Caco-2 (cell line): ENCODE measurements around the gene NHSL1.

GRCh38 chr6:136640498-136641009, 90.3 kb upstream of the MAP7 start:
- PRO-cap: no peak
- RRBS: no CpG with 5 or more reads among the region's 2 CpGs

GRCh38 chr6:136646978-136648005, 97.1 kb upstream of the MAP7 start:
- PRO-cap: no peak
- RRBS: no CpG with 5 or more reads among the region's 12 CpGs

GRCh38 chr6:136755180-136755422, 37.2 kb downstream of the MAP3K5 start:
- PRO-cap: no peak
- RRBS: no CpG with 5 or more reads among the region's 2 CpGs

- PRO-cap: no peak
- RRBS: no CpG with 5 or more reads among the region's 9 CpGs
Measured at GRCh38 chr6:136783588-136784306, 8.5 kb downstream of the MAP3K5 start.

GRCh38 chr6:136822652-136823290, 379 bp downstream of the PEX7 start:
- PRO-cap: bidirectional peak, plus-strand start at chr6:136822963, minus-strand start at chr6:136822783
- RRBS: 2% methylated on average over 30 of the region's 72 CpGs

DNA sequence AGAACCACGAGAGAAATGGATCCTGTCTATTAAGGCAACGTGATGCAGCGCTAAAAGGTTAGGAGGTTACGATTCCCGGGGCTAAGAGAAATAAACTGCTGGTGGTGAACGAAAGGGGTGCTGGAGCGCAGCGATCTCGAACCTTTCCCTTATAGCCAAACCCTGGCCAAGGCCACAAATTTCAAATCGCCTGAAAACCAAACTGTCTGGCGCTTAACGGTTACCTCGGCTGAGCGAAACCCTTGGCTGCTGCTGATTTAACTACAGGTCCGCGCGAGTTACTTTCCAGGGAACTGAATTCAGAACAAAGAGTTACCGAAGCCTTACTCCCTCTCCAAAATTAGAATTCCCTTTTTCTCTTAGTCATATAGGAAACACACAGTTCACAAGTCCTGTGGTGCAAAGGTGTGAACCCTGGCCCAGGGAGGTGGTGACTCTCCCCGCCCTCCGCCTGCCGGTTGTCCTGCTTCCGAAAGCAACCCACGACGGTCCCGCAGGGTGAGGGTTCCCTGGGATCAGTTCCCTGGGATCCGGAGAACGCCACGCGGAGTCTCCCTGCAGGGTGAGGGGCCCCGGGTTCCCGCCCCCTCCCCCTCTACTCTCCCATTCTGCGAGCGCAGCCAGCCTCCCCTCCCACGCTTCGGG, 1.2 kb upstream of the SLC35D3 start:
- PRO-cap: no peak
- RRBS: 4% methylated on average over 9 of the region's 35 CpGs

DNA sequence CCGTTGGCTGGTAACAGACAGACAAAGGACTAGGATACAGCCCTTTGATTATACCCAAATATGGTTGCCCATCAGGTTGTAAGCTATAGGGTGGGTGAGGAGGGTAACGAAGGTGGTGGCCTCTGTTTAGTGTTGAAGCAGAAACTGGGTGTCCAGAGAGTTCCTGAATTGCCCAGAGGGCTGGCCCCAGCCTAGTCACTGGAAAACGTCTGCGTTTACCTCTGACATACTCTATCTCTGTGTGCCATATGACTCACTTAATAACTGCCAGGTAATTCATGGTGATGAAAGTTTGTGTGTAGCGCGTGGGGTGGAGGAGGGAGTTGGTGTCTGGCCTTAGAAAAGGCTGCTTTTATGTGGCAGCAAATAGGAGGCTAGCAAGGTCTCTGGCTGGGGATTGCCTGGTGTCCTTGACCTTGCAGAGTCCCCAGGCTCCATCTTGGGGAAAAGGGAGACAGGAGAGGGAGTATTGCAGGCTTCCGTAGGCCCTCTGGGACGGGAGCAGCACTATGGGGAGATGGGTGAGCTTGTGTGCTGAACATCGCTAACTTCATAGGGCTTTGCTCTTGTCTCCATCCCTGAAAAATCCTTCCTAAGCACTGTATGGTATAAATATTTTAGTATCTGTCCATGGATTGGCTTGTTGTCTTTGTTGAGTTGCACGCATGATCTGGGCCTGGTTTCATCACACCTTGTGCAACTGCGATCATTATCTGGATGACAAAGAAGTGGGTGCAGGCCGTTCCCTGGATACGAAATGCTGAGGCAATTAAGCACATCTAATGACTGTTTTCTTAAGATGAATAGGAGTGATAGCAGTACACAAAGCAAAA, 47.5 kb downstream of the SLC35D3 start:
- PRO-cap: no peak
- RRBS: no CpG with 5 or more reads among the region's 13 CpGs

DNA sequence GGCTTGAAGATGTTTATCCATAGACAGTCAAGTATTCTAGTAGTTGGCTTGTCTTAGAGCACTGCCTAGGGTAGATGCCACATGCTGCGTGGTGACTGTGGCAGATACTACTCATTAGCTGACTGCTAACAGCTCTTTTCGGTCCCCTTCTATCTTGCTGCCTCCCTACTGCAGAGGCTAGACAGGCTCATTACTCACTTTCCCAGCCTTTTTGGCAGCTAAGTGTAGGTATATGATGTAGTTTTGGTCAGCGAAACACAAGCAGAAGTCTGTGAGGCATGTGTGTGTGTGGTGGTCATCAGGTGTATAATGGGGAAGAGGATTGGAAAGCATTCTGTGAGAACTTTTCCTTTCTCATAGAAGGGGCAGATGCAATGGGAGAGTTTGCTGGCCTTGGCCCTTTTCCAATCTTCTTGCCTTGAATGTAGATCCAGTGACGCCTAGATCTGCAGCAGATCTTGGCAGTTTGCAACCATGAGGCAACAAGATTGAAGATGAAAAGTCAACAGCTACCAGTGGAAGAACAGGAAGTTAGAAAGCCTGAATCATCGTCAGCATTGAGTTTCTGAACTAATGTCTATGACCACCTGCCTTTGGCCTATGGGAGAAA, 4.4 kb upstream of the IFNGR1 start:
- PRO-cap: no peak
- RRBS: no CpG with 5 or more reads among the region's 5 CpGs

DNA sequence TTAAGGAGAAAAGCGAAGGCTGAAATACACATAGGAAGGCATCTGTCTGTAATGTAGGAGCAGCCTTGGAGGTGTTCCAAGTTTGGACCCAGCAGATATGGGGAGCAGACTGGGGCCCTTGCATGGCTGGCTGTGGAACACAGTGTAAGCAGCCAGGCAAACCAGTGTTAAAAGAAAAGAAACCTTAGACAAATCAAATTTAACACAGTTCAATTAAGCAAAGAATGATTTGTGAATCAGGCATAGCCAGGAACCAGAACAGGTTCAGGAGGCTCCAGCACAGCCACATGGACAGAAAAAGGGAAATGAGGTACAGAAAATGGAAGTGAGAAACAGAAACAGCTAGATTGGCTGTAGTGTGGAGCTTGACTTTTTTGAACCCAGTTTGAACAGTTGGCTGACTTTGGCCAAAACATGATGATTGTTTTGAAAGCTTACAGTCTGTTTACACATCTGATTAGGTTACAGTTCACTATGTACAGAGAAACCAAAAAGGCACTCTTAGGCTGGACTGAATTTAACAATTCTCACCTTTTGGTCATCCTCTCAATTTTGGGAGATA, 123.5 kb downstream of the OLIG3 start:
- PRO-cap: no peak
- RRBS: no CpG with 5 or more reads among the region's 1 CpG

DNA sequence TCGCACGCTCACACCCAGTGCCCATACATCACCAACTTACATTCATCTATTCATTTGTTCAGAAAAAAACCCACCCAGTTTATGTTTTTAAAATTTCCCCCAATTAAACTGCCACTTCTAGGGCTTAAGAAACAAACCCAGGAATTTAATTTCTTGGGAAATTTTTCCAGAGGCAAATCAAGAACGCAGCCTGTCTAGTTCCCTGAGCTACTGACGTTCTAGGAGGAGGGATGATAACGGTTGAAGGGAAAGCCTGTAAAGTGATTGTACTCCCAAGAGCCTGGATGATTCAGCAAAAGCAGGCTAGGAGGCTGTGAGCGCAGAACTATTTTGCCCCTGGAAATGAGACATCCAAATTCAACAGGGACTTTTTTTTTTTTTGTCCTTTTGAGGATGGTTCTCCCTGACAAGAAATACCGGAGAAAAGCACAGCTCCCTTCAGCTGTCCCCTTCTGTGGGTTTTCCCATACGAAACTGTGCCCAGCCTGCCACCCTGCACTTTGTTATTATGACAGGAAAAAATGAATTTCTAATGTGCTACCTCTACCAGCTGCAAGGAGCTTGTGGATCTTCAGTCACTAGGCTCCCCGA, 77.4 kb downstream of the OLIG3 start:
- PRO-cap: no peak
- RRBS: no CpG with 5 or more reads among the region's 9 CpGs

GRCh38 chr6:137749407-137750364, 117.4 kb upstream of the TNFAIP3 start:
- PRO-cap: no peak
- RRBS: no CpG with 5 or more reads among the region's 13 CpGs

- PRO-cap: no peak
- RRBS: no CpG with 5 or more reads among the region's 1 CpG
Measured at GRCh38 chr6:137762460-137762941, 104.6 kb upstream of the TNFAIP3 start.

DNA sequence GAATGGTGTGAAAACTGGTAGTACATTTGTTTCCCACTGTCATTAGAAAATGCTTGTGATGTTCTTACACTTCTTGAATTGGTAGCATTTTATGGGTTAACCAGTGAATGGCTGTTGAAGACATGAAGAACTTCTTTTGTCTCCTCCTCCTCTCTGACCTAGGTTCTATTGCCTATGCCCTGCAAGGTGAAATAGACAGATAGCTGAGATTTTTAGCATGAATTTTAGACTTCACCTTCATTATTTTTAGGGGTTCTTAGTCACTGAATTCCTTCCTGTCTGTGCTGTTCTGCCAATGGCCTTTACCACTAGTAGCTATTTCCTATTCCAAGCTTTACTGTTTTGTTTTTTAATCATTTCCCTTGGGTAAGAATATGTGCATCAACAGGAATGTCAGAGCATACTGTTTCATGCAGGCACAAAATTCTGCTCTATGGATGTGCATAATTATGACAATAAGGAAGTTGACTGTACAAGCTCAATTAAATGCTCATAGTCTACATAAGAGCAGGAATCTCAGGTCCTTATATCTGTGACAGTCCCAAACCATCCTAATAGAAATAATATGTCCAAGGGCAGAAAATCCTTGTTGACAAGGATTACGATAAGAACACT, 4.9 kb downstream of the TNFAIP3 start:
- PRO-cap: no peak
- RRBS: no CpG with 5 or more reads among the region's 1 CpG

DNA sequence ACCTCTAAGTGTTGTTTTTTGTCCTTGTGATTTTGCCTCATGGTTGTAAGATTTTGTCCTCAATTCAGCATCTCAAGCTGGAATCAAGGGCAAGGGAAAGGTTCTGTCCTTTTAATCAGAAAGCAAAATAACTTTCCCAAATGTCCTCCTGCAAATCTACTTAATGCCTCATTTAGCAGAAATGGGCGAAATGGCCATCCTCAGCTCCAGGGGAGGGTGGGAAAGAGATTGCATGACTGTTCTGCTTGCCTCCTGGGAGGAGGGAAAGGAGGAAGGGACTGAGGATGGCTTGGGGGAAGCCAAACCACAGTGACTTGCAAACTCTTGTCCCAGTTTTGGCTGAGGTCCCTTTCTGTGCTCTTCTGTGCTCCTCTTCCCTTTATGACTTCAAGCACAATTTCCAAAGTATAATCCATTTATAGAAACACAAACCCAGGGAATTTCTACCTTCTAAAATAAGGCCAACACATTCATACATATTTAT, 43.4 kb downstream of the TNFAIP3 start:
- PRO-cap: no peak
- RRBS: no CpG with 5 or more reads among the region's 1 CpG

DNA sequence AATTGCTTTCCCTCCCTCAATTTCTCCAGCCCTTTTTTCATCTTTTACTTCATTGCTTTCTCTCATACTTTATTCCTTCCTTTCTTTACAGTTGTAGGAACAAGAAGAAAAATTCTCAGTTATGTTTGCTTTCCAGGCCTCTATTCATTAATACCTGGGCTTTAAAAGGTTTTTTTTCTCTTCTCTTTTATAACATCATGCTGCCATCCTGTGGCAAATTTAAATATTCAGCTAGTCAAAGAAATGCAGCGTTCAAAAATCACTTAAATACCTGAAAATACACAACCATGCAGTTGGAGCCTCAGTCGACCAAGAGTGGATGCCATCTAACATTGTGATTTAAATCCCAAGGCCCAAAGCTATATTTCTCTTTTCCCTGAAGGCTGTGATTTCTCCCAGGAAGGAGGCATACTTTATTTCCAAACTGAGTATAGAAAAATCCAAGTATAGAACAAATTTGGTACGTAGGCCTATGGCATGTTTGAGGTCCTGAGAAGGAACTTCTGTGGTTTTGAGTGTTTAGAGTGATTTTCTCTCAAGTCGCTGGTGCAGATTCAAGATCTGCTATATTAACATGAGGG, 108.7 kb downstream of the TNFAIP3 start:
- PRO-cap: no peak
- RRBS: no CpG with 5 or more reads among the region's 4 CpGs

DNA sequence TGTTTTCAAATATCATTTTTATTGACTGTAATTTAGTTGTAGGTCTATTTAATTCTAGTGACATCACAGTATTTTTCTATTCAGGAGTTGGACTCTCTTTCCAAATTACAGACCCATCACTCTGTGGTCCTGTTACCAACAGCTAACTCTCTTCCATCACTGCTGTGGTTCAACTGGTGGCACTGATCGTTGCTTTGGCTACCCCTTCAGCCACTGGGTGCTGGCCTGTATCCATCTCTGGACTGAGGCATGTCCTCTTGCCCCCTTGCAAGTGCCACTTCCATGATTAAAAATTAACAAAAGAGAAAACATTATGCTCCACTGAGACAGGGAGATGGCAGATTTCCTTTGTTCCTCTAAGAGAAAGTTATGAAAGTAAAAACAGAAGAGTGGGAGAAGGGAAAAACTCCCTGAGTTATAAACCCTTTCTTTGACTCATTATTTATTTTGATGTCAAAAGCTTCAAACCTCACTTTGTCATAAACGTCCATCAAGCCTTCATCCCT, 49.6 kb upstream of the PBOV1 start:
- PRO-cap: no peak
- RRBS: no CpG with 5 or more reads among the region's 2 CpGs

DNA sequence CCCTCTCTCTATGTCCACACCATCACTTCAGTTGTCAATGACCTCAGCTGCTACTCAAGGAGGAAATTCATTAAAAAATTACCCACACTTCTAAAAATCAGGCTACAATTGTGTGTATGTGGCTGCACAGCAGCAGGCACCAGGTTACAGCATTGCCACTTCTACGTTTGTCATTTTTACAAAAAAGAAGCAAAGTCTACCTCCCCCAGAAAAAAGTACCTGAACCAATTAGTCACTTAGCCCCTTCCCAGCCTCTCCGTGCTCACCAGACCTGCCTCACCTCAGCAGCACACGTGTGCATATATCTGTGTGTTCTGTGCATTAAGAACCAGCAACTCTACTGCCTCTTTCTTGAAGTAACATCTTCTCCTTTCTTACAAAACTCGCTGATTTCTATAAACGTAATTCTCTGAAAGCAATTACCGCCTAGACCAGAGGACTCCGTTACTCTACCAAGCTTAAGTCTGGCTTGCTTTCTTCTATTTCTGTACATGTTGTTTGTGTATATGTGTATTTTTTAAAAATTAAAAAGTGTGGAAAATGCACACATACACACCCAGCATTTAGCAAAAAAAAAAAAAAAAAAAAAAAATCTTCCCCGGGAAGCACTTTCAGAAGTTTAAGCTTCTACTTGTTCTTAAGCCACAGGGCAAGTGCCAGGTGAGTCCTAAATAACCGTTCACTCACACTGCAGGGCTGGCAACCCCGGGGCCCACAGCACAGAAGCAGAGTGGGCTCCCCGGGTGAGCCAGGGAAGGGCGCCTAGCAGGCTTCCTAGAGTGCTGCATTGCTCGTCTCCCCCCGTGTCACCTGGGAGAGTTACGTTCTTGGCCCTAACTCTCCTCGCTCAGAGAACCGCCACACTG, 19.5 kb downstream of the HEBP2 start:
- PRO-cap: no peak
- RRBS: 96% methylated on average over 3 of the region's 17 CpGs

DNA sequence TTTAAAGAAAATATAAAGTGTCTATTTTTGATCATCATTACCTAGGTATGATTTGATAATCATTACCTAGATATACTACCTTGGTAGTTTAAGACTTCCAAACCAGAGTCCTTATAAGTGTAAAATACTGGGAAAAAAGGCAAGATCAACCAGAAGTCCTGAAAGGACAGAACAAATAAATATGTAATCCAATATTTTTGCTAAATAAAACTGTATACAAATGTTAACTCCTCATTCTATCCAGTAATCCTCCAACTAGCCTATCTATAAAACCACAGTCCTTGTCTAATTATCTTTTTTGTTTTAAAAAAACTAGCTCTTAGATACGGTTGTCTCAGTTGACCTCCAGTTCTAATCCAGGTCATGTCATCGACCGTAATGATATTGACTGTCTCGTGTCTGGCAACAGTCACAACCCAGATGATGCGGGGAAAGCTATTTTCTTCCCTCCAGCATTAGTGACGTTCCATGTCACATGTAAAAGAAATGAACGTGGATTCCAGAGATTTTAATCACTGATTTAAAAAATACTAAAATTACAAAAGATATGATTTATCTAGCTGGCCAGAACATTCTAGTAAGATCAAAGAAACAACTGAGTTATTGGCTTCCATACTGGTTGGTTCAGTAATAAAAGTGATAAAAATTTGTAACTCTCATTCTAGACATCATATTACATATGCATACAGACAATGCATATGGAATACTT, 35.5 kb downstream of the HEBP2 start:
- PRO-cap: no peak
- RRBS: no CpG with 5 or more reads among the region's 7 CpGs

DNA sequence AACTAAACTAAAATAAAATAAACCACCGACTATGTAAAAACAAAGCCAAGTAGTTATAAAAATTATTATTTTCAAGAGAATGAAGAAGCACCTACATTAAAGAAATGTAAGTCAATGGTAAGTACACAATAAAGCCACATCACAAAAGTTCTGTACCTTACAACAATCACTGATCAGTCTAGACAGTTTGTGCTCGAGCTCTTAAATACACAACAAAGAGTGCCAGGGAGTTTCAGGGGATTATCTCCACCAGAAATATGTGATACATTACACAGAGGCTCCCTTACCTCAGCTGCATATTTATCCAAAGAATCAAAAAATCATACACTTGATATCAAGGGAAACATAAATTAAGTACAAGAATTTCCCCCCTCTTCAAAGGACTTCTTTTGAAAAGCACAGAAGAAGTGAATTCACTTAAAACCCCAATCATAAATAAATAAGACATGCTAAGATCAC, 729 bp downstream of the NHSL1 start:
- PRO-cap: no peak
- RRBS: no CpG with 5 or more reads among the region's 2 CpGs

GRCh38 chr6:138499180-138499806, at the start of gene NHSL1:
TSS of gene NHSL1 (minus strand) at chr6:138499494.
- PRO-cap: bidirectional peak, plus-strand start at chr6:138499634, minus-strand start at chr6:138499386
- RRBS: no CpG with 5 or more reads among the region's 6 CpGs